ENCODE measurements around the gene LMAN2.

DNA sequence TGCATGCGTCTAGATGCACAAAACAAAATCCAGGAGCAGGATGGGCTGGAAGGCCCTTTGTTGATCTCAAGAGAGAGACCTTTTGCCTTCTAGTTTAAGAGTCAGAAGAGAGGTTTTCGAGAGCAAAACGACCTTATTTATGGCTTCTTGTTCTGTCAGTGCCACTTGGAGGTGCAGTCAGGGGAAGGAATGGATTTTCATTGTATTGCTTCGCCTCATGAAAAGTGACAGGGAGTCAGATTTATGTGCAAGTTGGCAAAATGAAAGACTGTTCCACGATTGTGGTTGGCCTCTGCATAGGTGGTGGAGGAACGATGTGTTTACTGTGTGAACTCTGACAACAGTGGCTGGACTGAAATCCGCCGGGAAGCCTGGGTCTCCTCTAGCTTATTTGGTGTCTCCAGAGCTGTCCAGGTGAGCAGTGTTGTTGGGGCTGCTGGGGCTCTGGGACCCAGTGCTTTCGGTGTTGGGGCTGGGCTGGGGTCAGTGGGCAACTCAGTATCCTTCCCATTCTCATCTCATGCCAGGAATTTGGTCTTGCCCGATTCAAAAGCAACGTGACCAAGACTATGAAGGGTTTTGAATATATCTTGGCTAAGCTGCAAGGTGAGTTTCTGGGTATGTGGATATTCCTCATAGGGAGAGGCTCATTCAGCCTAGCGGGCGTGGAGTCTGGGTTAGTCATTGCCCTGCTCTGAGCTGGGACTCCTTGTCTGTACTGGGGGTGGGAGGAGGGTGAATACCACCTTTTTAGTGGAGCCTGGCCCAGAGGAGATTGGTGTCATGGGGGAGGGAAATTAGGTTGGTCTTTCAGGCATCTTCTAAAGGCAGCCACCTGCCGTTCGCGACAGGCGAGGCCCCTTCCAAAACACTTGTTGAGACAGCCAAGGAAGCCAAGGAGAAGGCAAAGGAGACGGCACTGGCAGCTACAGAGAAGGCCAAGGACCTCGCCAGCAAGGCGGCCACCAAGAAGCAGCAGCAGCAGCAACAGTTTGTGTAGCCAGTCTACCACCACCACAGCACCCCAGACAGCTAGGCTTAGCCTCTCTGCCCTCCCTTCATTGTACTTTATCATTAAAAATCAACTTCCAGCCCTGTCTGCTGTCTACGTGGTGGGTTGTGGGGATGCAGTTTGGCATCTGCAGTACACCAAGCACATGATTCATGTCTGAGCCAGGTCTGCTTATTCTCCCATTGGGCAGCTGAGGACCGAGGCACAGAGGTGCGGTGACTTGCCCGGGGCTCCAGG lies 2.4 kb downstream of the PRELID1 start:
- PRO-cap = no peak

GRCh38 chr5:177318543-177318936 lies 6.8 kb upstream of the MXD3 start:
- PRO-cap = no peak

DNA sequence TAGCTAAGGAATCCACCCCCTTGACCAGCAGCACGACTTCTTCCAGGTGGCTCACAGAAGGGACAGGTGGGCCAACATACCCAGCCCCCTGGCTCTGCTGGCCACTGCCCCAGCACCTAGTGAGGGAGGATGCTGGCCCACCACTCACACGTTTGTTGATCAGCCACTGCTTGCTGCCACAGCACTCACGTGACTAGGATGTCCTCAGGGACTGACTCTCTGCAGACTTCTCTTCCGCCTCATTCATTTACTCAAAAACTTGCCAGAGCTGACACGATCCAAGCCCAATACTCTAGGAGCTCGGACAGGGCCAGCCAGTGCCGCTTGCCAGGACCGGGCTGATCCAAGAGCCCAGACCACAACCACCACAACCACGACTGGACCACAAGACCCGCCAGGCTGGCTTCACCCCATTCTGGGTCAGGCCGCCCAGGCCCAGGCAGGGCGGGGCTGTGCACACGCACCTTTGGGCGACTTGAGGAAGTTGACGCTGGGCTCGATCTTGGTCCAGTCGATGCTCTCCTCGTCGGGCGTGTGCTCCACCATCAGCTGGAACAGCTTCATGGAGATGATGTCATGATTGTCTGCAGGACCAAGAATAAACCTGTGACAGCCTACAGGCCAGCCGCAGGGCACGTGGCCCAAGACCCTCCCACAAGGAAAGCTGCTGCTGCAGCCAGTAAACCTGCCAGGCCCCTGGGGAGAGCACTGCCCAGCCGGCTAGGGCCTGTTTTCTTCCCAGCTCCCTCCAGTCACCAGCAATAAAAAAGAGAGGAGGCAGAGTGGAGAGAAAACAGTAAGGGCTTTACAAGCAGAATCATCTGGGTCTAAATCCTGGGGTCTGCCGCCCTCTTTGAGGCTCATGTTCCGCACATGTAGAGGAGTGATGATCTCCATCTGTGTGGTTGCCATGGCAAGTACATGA lies 17.4 kb downstream of the LMAN2 start:
- PRO-cap = no peak

- PRO-cap = bidirectional peak, plus-strand start at chr5:177351737, minus-strand start at chr5:177351661; bidirectional peak, plus-strand start at chr5:177351950, minus-strand start at chr5:177351877
These were observed at the start of gene LMAN2 for GRCh38 chr5:177351523-177352377. Gene LMAN2, minus strand, starts transcription at chr5:177351668.

DNA sequence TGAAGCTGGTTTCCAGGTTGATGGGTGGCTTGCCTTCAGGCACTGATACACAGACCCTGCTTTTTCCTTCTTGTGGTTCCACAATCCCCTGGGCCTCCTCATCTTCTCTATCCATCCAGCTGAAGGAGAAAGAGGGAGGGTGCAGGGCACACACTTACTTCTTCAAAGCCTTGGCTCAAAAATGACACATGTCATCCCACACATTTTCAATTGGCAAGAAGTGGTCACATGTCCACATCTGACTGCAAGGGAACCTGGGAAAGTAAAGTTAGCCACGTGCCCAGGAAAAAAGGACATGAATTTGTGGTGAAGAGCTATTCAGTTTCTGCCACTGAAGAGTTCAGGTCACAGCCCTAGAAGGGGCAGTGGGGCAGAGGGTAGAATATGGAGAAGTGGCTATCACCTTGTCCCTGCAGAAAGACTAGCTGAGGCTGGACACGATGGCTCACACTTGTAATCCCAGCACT lies 2.0 kb upstream of the RGS14 start:
- PRO-cap = no peak

DNA sequence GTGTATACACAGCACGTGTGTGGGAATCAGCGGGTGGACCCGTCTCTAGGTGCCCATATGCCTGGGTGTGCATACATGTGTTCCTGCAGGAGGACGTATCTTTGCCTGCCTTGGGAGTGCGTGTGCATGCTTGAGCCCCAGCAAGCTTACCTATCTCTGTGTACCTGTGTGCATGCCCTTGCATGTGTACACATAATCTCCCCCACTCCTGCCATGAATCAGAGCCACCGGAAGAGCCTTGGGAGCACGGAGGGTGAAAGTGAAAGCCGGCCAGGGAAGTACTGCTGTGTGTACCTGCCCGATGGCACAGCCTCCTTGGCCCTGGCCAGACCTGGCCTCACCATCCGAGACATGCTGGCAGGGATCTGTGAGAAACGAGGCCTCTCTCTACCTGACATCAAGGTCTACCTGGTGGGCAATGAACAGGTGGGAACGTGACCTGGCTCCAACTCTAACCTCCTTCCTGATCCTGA lies 10.8 kb downstream of the RGS14 start:
- PRO-cap = no peak

DNA sequence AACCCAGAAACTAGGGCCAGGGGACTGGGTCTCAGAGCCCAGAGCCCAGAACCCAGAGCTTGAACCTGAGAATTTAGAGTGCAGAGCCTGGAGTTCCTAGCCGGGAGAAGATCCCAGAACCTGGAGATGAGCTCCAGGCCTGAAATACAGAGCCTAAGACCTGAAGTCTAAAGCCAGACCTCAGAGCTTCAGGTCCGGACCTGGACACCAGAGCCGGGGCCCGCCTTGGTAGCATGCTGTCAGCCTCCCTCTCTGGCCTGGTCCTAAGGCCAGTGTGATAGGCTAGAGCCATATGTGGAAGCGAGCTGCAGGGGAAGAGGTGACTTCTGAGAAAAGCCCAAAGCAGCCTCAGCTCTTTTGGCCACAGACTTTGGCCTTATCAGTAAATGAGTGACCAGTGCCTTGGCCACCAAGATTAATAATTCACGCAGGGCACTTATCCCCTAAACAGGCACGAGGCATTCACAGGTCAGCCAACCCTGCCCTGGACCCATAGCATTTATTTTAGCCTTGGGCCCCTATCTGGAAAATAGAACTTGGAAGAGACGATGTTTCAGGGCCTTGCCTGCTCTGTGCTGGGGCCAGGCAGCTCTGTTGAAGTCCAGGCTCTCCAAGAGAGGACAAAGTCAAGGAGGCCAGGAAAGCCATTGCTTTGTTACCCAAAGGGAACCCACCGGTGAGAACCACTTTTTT lies 5.4 kb upstream of the SLC34A1 start:
- PRO-cap = bidirectional peak, plus-strand start at position 446 of the sequence, minus-strand start at position 276 of the sequence

GRCh38 chr5:177404273-177405015 lies 4.0 kb upstream of the PFN3 start:
- PRO-cap = bidirectional peak, plus-strand start at chr5:177404422, minus-strand start at chr5:177404439; bidirectional peak, plus-strand start at chr5:177404560, minus-strand start at chr5:177404502

GRCh38 chr5:177444493-177445482 lies 1.8 kb upstream of the PRR7 start:
- PRO-cap = no peak

GRCh38 chr5:177453807-177454094 lies 7.1 kb downstream of the PRR7 start:
- PRO-cap = no peak

- PRO-cap = no peak
These were observed 7.4 kb downstream of the PRR7 start for GRCh38 chr5:177454095-177454359.

DNA sequence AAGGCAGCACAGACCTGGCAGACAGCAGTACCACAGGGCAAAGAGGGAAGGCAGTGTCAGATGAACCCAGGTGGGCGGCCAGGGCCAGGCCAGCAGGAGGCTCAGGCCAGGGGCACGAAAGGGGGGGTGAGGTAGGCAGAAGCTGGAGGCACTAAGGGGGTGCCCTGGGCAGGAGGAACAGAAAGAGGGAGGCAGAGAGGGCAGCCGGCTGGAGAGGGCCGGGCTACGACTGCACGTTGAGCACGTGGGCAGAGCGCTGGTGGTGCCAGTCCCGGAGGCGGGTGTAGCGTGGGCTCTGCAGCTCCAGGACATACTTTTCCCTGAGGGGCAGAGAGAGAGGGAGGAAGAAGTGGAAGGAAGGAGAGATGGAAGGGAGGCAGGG lies 7.1 kb downstream of the PDLIM7 start:
- PRO-cap = no peak

GRCh38 chr5:177511252-177511573 lies 1.6 kb upstream of the DOK3 start:
- PRO-cap = no peak

GRCh38 chr5:177542701-177543659 lies 11.4 kb downstream of the FAM193B start:
- PRO-cap = no peak

DNA sequence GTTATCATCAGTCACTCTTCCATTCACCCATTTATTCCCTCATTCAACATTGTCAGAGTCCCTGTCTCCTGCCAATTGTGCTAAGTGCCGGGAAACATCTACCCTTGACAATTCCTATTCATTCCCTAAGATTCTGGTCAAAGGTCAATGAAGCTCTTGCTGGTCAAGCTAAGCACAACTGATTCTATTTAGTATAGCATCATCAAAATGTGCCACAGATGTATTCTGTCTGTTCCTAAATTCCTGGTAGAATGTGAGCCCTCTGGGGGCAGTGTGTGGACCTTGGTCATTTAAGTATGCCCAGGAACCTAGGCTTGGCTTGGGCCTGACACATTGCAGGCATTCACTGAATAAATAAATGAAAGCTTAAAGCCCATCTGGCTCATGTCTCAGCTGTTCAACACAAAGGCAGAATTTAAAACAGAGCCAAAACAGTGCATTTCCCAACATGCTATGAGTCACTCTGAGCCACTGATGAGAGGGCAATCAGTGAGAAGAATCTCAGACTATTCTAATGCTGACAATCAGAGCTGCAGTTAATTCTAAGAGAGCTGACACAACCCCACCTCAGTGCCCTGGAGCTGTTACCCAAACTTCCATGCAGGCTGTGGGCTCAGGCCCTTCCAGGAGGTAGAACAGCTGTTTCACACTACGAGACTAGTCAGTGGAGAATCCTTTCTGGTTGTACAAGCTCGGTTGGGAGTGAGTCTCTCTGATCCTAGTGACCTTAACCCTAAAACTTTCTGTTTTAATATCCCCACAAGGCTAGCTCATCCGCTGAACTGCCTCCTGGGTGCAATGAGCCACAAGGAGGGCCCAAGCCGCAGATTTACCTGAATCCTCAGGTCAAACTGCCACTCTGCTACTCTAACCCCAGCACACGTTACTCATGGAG lies 8.0 kb downstream of the FAM193B start:
- PRO-cap = no peak

DNA sequence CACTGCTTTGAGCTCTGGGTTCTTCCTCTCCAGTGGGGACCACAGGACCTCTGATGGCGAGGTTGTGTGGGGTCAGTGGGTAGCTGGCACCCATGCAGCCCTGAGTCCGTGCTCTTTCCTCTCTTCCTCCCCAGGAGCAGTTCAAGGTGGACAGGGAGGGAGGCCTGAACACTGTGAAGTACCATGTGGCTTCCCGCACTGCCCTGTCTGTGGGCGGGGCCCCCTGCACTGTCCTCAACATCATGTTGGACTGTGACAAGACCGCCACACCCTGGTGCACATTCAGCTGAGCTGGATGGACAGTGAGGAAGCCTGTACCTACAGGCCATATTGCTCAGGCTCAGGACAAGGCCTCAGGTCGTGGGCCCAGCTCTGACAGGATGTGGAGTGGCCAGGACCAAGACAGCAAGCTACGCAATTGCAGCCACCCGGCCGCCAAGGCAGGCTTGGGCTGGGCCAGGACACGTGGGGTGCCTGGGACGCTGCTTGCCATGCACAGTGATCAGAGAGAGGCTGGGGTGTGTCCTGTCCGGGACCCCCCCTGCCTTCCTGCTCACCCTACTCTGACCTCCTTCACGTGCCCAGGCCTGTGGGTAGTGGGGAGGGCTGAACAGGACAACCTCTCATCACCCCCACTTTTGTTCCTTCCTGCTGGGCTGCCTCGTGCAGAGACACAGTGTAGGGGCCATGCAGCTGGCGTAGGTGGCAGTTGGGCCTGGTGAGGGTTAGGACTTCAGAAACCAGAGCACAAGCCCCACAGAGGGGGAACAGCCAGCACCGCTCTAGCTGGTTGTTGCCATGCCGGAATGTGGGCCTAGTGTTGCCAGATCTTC lies 9.7 kb downstream of the B4GALT7 start:
- PRO-cap = no peak

DNA sequence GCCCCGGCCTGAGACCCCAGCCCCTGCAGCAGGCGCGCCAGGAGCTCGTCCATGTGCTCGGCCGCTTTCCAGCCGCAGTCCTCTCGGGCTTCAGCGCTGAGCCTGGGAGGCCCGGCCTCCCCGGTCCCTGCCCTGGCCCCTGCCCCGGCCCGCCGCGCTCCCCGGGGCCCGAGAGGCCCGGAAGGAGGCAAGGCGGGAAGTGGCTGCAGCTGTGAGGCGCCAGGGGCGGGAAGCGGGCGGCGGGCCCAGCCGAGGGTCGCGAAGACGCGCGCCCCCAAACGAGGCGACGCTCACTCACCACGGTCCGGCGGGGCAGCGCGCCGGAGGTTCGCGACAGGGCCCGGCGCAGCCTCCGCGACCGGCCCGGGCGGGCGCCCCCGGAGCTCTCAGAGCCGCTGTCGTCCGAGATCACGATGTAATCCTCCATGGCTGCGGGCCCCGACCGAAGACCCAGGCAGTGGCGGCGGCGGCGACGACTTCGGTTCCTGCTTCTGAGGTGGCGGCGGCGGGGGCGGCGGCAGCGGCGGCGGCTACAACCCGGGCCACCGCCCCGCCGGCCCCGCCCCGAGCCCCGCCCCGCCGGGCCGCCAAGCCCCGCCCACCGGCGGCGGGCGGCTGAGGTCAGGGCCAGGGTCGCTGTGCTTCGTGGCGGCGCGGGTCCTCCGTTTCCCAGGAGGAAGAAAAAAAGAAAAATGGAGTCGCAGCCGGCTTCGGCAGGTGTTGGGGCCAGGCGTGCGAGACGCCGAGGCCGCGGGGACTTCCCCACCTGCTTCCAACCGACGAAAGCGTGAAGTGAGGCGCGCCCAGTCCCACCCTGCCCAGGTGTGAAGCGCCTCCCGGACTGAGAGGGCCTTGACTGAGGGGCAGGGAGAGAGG lies 72.0 kb downstream of the B4GALT7 start:
- PRO-cap = bidirectional peak, plus-strand start at position 590 of the sequence, minus-strand start at position 450 of the sequence

- PRO-cap = no peak
These were observed 51.7 kb downstream of the PROP1 start for GRCh38 chr5:177944292-177944737.

DNA sequence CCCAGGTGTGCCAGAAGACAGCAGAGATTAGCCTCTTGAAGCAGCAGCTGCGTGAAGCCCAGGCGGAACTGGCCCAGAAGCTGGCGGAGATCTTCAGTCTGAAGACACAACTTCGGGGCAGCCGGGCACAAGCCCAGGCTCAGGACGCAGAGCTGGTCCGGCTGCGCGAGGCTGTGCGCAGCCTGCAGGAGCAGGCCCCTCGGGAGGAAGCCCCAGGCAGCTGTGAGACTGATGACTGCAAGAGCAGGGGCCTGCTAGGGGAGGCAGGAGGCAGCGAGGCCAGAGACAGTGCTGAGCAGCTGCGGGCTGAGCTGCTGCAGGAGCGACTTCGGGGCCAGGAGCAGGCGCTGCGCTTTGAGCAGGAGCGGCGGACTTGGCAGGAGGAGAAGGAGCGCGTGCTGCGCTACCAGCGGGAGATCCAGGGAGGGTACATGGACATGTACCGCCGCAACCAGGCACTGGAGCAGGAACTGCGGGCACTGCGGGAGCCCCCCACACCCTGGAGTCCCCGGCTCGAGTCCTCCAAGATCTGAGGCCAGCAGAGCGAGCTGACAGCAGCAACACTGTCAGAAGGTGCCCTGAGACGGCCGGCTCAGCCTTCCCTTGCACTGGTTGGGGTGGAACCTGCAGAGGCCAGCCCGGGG lies 8.3 kb downstream of the N4BP3 start:
- PRO-cap = no peak

DNA sequence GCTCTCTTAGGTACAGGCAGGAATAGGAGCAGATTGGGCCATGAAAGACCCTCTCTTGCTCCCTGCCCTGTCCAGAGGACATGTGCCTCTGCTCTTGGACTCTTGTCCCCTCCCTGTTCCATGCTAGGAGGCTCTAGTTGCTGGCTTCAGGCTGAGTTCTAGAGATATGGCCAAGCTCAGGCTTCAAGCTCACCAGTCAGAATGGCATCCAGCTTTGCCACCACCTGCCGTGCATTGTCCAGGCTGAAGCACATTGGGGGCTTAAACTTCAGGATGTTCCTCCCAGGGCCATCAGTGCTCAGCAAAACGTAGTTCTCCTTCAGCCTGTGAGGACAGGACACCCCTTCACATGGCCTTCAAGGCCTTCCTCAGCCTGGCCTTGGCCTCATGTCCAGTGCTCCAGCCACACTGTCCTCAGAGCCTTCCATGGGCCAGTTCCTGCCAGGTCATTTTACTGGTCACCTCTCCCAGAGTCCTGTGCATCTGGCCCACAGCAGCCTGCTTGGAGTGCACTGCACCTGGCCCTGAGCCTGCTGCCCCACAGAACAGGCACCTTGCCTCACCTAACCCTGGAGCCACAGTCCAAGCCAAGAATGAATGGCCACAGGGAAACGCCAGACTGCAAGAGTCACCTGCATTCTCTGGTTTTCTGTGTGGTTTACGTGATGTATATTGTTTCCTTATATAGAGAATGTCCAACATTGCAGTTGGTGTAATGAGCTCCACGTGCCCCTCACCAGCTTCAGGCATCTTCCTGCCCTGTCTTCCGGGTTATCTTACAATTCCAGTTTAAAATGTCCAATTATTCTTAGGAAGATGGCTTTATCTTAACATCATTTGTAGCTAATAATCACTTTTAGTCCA lies 8.7 kb downstream of the HNRNPAB start:
- PRO-cap = no peak